H7 (cell line): ENCODE data around the genes SNX8 and TTYH3.

DNA sequence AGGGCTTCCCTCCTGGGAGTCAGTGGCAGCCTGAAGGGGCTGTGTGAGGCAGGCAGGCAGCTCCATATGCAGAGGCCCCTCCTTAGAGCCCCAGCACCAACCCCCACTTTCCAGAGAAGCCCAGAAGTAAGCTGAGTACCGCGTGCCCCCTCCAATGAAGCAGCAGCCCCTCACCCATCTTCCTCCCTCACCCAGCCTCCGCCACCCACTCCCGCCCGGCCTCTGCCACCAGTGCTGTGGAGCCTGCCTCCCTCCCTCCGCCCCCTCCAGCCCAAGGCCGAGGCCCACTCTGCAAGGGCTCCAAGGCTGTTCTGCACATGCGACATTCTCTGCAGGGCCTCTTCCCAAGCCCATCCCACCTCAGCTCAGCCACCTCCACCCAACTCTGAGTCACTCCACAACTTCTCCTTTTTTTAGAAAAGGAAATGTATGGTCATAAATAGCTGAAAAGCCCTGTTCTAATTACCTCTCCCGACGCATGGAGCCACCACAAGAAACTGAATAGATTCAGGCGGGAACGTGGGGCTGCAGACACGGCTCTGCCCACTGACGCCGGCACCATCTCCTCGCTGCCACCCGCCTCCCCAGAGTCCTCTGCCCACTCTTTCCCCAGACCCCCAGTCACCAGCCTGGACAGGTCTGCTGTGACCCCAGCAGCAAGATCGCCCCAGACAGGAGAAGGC, 214.0 kb downstream of the MAD1L1 start:
- RAMPAGE, long total RNA: no peak

DNA sequence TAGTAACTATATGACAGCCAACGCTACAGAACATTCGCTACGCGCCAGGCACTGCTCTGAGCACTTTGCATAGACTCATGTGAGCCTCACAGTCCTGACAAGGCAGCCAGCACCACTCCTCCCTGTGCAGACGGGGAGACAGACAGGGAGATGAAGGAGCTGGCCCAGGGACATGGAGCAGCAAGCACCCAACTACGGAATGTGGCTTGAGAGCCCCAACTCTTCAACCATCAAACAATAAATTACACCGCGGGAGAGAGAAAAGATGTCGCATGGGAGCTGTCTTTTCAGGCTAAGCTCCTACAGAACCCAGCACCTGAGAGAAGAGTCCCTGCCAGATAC, 18.7 kb downstream of the MAD1L1 start:
- RAMPAGE, long total RNA: no peak

DNA sequence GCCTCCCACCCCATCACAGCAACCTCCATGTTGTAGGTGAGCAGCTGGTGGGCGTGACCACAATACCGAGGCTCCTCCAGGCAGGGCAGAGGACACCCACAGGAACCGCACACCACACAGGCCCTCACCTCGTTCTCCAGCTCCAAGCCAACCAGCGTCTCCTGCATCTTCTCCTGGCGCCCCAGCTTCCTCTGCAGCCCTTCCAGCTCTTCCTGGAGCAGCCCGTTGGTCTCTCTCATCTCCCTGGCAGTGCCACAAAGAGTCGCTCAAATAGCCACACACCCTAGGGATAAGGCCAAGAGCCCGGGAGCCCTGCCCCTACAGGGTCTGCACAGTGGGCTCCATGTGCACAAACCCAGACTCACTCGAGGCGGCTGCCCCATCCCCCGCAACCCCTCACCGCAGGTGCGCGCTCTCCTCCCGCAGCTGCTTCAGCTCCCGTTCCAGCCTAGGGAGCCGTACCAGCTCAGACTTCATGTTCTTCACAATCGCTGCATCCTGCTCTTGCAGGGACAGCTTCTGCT, 16.9 kb downstream of the MAD1L1 start:
- RAMPAGE, long total RNA: no peak

GRCh38 chr7:2314088-2314907, at the start of gene SNX8:
Gene SNX8, minus strand, starts transcription at chr7:2314441.
- RAMPAGE, long total RNA: no peak

GRCh38 chr7:2355762-2355943, 1.0 kb downstream of the EIF3B start:
- RAMPAGE, long total RNA: no peak

- RAMPAGE, long total RNA: no peak
These were observed 8.8 kb downstream of the EIF3B start for GRCh38 chr7:2363455-2363780.

DNA sequence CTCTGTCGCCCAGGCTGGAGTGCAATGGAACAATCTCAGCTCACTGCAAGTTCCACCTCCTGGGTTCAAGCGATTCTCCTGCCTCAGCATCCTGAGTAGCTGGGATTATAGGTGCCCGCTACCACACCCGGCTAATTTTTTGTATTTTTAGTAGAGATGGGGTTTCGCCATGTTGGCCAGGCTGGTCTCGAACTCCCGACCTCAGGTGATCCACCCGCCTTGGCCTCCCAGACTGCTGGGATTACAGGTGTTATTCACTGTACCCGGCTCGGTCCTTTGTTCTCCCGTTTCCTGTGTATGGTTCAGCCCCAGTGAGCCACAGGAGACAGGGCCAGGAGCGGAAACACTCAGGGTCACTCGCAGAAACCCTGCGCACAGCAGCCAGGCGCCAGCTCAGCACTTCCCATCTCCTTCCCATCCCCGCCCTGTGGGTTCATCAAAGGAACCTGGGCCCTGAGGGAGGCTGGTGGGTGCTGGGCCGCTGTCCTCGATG, 15.6 kb upstream of the CHST12 start:
- RAMPAGE, long total RNA: no peak

- RAMPAGE, long total RNA: no peak
These were observed 35.6 kb downstream of the GRIFIN start for GRCh38 chr7:2440439-2441118.

- RAMPAGE, long total RNA: no peak
These were observed 17.5 kb upstream of the GRIFIN start for GRCh38 chr7:2493760-2494039.

DNA sequence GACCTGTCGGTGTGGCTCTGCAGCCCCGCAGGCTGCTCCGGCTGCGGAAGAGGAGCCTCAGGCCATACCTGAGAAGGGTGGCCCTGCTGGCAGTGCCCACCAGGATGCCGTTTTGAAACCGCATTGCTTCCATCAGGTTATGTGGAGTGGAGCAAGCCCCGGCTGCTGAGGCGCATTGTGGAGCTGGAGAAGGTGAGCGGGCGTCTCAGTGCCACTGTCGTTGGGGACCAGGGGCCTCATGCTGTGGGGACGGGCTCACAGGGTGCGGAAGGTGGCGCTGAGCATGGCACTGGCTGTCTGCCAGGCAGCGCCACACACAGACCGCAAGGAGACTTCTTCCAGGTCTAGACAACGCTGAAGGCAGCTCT, 28.9 kb downstream of the IQCE start:
- RAMPAGE, long total RNA: no peak

- RAMPAGE, long total RNA: no peak
These were observed at the start of gene TTYH3 for GRCh38 chr7:2631748-2632368. Gene TTYH3, plus strand, starts transcription at chr7:2631986.

DNA sequence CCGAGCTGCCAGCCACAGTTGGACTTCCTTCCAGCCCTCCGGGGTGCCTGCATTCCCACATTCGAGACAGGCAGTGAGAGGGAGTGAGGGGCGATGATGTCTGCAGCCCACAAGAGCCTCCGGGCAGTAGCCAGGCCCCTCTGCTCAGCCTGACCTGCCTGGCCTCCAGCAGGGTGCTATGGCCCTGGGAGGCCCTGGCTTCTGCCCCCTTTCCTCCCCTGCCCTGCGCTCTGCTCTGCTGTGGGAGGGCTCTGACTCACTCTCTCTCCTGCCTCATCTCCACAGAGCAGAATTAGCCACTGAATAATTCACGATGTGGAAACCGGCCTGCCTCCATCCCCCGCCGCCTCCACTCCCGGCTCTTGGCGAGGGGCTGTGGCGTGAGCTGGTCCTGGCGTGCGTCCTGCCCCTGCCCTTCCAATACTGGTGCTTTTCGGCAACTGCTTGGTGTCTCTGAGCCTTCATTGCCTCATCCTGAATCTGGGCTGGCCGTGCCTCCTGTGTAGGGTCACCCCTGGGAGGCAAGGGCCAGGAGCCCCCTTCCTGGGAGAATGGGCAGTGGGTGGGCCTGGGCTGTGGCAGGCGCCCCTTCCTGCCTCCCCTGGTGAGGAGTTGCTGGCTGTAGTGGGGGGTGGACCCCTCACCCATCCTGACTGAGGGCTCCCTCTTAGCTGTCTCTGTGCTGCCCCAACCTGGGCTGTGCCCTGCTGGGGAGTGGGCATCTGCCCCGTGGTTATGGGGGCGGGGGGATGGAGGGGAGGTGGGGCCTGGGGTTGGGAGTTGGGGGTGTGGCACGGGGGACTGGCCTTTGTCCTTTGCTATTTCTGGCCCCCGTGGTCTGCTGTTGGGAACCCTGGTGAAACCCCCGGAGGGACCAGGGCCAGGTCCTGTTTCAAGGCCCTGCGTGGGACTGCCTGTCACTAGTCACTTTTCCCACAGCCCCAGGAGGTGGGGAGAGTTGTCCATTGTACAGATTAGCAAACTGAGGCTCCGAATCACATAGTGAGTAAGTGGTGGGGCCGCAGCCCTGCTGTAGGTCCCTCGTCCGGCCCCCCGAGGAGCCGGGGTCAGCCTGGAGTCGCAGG, 2.4 kb downstream of the TTYH3 start:
- RAMPAGE, long total RNA: no peak

DNA sequence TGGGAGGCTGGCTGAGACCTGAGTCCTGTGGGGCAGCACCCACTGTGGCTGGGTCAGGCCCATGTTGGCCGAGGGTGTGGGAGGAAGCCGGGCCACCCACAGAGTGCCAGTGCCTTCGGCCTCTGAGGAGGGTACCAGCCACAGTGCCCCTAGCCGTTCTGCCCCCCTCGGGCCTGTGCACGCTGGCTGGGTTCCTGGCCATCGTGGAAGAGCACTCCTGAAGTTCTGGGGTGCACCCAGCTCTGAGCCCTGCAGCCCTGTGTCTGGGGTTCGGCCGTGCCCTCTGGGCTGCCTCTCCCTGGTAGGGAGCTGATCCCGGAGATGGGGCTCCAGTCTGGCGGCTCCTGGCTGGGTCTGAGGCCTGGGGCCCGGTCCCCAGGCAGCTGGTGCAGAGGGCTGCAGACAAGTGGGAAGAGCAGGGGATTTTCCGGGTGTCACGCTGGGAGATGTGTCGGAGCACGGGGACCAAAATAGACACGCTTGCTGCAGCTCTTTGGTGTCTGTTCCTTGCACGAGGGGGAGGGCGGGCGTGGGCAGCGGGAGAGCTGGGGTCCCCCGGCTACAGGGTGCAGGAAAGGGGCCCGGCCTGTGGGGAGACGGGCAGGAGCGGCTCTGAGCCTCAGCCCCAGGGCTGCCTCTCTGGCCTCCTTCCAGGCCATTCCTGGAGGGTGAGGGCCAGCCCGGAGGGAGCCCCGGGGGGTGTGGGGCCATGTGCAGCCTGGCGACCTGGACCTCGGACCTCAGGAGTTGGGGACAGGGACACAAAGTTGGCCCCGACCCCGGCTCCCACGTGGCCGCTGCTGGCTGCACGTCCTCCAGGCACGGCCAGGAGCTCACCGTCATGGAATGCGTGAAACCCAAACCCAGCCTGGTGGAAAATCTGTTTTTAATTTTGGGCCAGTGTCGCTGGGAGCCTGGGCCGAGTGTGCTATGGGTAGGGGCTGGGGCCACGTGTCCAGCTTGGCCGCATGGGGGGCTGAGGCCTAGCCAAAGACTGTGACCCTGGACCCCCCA, 6.4 kb downstream of the TTYH3 start:
- RAMPAGE, long total RNA: no peak

- RAMPAGE, long total RNA: no peak
These were observed 24.4 kb downstream of the TTYH3 start for GRCh38 chr7:2656012-2656691.

- RAMPAGE, long total RNA: no peak
These were observed 40.8 kb downstream of the AMZ1 start for GRCh38 chr7:2728317-2729620.

DNA sequence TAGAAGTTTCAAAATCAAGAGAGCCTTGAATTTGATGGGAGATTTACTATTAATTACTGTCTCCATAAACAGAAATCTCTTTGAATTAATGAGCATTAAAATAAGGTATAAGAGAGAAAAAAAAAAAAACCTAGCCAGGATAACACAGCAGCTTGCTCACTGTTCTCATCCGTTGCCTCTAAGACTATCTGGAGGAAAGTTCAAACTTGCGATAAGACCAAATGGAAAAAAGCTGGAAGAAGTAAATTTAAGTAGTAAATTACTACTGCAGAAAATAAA, 36.7 kb downstream of the GNA12 start:
- RAMPAGE, long total RNA: no peak

DNA sequence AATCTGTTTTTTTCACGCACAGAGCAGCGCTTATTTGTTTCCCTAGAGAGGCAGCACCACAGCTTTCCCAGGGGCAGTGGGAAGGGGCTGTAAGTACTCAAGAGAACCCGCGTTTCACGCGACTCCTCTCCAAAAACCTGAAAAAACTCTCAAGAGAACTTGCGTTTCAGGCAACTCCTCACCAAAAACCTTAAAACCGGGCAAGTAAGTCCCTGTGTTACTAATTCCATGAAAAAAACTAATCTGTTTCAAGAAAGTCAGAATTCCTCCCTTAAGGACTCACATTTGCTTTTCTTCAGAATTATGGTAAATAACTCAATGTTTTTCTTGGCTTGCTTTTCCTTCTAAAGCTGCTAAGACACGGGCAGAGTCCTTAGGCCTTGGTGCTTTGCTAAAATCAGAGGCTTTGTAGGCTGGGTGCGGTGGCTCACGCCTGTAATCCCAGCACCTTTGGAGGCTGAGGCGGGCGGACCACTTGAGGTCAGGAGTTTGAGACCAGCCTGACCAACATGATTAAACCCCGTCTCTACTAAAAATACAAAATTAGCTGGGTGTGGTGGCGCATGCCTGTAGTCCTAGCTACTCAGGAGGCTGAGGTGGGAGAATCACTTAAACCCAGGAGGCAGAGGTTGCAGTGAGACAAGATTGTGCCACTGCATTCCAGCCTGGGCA, 32.0 kb downstream of the GNA12 start:
- RAMPAGE, long total RNA: no peak

DNA sequence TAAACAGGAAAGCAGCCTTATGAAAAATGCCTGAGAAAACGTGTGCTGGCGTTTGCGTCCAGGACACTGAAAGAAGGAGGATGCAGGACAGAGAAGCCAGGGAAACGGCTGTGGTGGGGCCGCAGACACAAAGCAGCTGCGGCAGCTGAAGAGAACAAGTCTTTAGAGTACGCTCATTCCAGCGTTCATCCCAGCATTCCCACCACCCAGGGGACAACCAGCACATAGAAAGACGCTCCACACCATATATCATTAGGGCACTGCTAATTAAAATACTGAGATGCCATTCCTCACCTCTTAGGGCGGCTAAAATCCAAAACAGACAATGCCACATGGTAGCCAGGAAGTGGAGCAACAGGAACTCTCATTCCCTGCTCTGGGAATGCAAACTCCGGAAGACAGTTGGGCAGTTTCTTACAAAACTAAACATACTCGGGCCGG, 18.4 kb downstream of the GNA12 start:
- RAMPAGE, long total RNA: no peak

DNA sequence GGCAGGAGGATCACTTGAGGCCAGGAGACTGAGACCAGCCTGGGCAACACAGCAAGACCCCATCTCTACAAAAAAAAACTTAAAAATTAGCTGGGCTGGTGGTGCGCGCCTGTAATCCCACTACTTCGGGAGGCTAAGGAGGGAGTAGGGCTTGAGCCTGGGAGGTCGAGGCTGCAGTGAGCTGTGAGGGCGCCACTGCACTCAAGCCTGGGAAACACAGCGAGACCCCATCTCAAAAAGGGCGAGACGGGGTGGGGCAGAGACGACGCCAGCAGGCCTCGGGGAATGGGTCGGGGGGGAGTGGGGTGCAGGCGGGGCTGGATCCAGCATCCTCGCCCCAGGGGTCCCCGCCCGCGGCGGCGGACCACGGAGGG, 708 bp downstream of the GNA12 start:
- RAMPAGE, long total RNA: no peak

DNA sequence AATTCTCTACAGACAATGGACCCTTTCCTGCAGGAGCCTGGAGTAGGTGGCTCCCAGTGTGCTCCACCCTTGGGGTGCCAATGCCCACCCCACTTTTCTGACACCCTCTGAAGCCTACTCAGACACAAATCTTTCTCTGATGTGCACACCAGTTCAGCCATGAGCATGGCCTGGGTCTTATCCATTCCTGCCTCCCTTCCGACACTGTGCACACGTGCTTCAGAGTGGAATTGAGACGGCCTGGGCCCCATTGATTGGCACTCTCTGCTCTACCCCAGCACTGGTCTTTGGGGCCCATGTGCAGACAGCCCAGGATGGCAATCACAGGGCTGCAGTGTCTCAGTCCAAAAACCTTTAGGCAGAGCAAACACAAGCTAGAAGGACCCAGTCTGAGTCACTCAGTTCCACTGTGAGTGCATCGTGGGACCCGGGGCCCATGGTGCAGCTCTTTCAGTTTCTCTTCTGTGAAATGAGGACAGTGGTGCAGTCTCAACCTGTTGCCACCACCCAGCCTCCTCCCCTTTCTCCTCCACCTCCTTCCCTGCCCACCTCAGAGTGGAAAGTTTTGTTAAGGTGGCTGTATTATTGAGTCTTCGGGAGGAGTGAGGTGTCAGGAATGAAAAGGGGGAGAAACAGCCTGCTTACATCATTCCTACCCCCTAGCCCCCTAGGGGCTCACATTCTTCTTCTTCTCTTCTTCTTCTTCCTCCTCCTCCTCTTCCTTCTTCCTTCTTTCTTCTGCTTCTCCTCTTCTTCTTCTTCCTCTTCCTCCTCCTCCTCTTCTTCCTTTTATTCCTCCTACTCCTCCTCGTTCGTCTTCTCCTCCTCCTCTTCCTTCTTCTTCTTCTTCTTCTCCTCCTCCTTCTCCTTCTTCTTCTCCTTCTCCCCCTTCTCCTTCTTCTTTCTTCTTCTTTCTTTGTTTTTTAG, 19.4 kb upstream of the CARD11 start:
- RAMPAGE, long total RNA: no peak